Measurements from ENCODE around the gene AVP.

DNA sequence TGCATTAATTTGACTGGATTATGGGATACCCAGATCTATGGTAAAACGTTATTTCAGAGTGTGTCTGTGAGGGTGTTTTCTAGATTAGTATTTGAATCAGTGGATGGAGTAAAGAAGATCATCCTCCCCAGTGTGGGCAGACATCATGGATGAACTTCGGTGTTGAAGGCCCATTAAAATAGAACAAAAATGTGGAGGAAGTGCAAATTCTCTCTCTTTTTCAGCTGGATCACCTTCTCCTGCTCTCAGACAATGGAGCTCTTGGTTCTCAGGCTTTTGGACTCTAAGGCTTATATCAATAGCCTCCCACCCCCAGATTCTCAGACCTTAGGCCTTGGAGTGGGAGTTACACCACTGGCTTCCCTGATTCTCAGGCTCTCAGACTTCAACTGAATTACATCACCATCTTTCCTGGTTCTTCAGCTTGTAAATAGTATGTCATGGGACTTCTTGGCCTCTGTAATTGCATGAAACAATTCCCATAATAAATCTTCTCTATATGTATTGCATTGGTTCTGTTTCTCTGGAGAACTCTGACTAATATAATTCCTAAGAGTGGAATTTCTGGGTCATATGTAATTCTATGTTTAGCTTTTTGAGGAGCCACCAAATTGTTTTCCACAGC is 36.6 kb downstream of the NSFL1C start:
- PRO-cap, 4 experiments, result peak in 3 of 4 experiments; most common minus-strand start position 391 of the sequence (in 3)
- RAMPAGE, long total RNA, 2 experiments, result no peak in any of the 2 experiments
- RRBS, result no CpG with 5 or more reads among the region's 2 CpGs

- PRO-cap, 4 experiments, result no peak in any of the 4 experiments
- RAMPAGE, long total RNA, 2 experiments, result no peak in any of the 2 experiments
- RRBS, result no CpG with 5 or more reads among the region's 8 CpGs
These were observed 11.6 kb upstream of the SIRPG start for GRCh38 chr20:1669044-1669665.

- PRO-cap, 4 experiments, result no peak in any of the 4 experiments
- RAMPAGE, long total RNA, 2 experiments, result no peak in any of the 2 experiments
- RRBS, result no CpG with 5 or more reads among the region's 3 CpGs
These were observed 28.7 kb upstream of the SIRPG start for GRCh38 chr20:1686307-1686737.

DNA sequence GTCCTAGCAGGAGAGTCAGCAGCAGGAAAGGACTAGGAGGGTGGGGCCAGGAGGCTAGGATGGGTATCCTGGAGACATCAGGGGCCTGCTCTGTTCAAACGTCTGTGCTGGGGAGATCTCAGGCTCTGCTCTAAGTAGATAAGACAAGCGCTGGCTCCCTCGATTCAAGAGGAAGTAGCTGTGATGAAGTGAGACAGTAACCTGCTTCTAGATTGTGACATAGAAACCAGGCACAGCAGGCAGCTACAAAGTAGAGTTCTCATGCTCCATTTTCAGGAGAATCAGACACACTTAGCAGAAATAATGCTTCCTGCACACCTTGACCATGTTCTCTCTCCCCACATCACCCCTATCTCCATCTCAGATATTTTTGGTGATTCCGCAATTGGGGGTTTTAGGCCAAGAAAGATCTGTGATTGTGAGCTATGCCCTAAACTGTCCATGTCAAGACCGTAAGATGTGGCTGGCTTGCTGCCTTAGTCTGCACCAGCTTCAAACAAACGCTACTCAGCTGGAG is 50.6 kb upstream of the SIRPG start:
- PRO-cap, 4 experiments, result no peak in any of the 4 experiments
- RAMPAGE, long total RNA, 2 experiments, result no peak in any of the 2 experiments
- RRBS, result no CpG with 5 or more reads among the region's 6 CpGs

GRCh38 chr20:1894256-1894353 is 1.1 kb upstream of the SIRPA start:
- PRO-cap, 4 experiments, result peak in 2 of 4 experiments; most common plus-strand start chr20:1894309 (in 2); most common minus-strand start chr20:1894305 (in 1)
- RAMPAGE, long total RNA, 2 experiments, result no peak in any of the 2 experiments
- RRBS, result no CpG with 5 or more reads among the region's 16 CpGs

GRCh38 chr20:1905457-1905724 is 10.2 kb downstream of the SIRPA start:
- PRO-cap, 4 experiments, result no peak in any of the 4 experiments
- RAMPAGE, long total RNA, 2 experiments, result no peak in any of the 2 experiments
- RRBS, result no CpG with 5 or more reads among the region's 1 CpG

- PRO-cap, 4 experiments, result no peak in any of the 4 experiments
- RAMPAGE, long total RNA, 2 experiments, result no peak in any of the 2 experiments
- RRBS, result no CpG with 5 or more reads among the region's 7 CpGs
These were observed 14.6 kb downstream of the SIRPA start for GRCh38 chr20:1909766-1910335.

DNA sequence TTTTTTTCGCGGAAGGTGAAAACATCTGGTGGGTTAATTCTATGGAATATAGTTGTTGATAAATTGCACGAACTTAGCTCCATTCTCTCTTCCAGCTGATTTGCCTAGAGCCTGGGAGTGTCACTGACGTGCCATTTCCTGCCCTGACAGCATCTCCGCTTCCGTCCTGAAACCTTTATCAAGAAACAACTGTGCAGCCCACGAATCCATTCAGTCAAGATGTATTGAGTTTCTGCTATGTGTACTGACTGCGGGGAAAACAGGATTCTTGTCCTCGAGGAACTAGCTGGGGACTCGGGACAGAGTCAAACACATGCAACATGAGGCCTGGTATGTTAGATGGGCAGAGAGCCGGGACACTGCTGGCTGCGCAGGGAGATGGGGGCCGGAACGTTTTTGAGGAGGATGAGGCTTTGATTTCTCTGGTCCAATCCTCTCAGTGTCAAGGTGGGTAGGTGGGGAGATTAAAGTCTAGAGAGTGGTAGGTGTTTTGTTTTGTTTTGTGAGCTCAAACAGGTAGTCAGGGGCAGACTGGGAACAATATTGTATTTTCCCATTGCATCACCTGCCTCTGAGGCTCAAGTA is 59.4 kb upstream of the TGM3 start:
- PRO-cap, 4 experiments, result no peak in any of the 4 experiments
- RAMPAGE, long total RNA, 2 experiments, result no peak in any of the 2 experiments
- RRBS, result no CpG with 5 or more reads among the region's 14 CpGs

- PRO-cap, 4 experiments, result no peak in any of the 4 experiments
- RAMPAGE, long total RNA, 2 experiments, result no peak in any of the 2 experiments
- RRBS, result no CpG with 5 or more reads among the region's 5 CpGs
These were observed 34.7 kb upstream of the TGM3 start for GRCh38 chr20:2261235-2261451.

DNA sequence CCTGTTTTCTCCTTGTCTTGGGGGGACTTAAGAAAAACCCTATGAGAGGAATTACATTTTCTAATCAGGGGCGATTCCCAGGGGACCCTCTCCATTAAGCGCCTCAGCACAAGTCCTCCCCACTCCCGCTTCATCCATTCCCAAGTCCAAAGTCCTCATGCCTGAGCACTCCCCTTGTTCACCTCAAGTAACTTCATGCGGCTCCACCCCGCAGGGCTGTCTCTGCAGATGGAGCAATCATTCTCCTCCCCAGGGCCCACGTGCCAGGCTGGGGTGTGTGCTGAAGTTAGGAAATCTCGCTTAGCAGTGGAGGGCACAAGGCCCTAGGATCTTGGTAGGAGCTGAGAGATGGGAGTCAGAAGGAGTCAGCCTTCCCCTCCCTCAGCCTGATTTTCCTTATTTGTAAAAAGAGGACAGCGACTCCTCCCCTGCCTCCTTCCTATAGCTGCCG is 3.5 kb downstream of the TGM3 start:
- PRO-cap, 4 experiments, result peak in 1 of 4 experiments; most common plus-strand start position 306 of the sequence (in 1)
- RAMPAGE, long total RNA, 2 experiments, result no peak in any of the 2 experiments
- RRBS, result no CpG with 5 or more reads among the region's 9 CpGs

GRCh38 chr20:2330076-2330533 is 34.3 kb downstream of the TGM3 start:
- PRO-cap, 4 experiments, result no peak in any of the 4 experiments
- RAMPAGE, long total RNA, 2 experiments, result no peak in any of the 2 experiments
- RRBS, result no CpG with 5 or more reads among the region's 2 CpGs

DNA sequence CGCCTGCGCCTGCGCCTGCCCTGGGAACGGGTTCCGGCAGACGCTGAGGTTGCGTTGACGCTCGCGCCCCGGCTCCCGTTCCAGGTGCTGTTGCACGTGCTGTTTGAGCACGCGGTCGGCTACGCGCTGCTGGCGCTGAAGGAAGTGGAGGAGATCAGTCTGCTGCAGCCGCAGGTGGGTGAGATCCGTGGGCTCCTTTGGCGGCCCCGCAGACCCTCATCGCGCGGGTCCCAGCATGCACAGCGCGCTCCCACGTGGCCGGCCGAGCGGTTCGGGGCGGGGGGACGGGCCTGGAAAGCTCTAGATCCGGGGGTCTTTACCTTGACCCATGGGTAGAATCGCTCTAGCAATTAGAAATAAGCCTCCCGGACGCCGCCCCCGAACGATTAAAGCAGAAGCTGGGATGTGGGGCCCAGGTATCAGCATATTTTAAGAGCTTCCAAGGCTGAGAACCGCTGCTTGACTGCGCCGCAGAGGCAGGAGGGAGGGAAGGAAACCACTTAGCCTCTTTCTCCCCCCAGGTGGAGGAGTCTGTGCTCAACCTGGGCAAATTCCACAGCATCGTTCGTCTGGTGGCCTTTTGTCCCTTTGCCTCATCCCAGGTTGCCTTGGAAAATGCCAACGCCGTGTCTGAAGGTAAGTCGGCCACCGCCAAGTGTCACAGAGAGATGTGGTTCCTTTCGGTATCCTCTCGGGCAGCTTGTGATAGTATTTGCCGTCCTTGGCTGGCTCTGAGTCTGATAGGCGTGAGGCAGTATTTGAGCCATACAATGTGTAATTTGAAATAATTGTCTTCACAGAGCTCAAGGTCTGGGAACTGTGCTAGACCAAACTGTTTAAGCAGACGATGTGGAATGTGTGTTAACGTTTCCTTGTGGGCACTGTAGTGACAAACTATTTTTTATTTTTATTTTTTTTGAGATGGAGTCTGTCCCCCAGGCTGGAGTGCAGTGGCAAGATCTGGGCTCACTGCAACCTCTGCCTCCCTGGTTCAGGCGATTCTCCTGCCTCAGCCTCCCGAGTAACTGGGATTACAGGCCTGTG is 648 bp downstream of the NOP56 start:
- PRO-cap, 4 experiments, result peak in 4 of 4 experiments; most common plus-strand start position 269 of the sequence (in 2); most common minus-strand start position 237 of the sequence (in 4)
- RAMPAGE, long total RNA, 2 experiments, result start-site peak on the plus strand in 1 of 2 experiments, centred at position 575 of the sequence, 11 reads per replicate
- RRBS, result 1% methylated on average over 15 of the region's 59 CpGs

GRCh38 chr20:2656227-2656902 is 3.9 kb downstream of the NOP56 start:
- PRO-cap, 4 experiments, result peak in 2 of 4 experiments; most common plus-strand start chr20:2656624 (in 2)
- RAMPAGE, long total RNA, 2 experiments, result no peak in any of the 2 experiments
- RRBS, result no CpG with 5 or more reads among the region's 13 CpGs

GRCh38 chr20:2657400-2658212 is 5.2 kb downstream of the NOP56 start:
- PRO-cap, 4 experiments, result no peak in any of the 4 experiments
- RAMPAGE, long total RNA, 2 experiments, result no peak in any of the 2 experiments
- RRBS, result no CpG with 5 or more reads among the region's 12 CpGs

GRCh38 chr20:2821912-2822570 is 5.9 kb downstream of the TMEM239 start:
- PRO-cap, 4 experiments, result peak in 3 of 4 experiments; most common plus-strand start chr20:2822202 (in 3); most common minus-strand start chr20:2822224 (in 3)
- RAMPAGE, long total RNA, 2 experiments, result no peak in any of the 2 experiments
- RRBS, result no CpG with 5 or more reads among the region's 10 CpGs

DNA sequence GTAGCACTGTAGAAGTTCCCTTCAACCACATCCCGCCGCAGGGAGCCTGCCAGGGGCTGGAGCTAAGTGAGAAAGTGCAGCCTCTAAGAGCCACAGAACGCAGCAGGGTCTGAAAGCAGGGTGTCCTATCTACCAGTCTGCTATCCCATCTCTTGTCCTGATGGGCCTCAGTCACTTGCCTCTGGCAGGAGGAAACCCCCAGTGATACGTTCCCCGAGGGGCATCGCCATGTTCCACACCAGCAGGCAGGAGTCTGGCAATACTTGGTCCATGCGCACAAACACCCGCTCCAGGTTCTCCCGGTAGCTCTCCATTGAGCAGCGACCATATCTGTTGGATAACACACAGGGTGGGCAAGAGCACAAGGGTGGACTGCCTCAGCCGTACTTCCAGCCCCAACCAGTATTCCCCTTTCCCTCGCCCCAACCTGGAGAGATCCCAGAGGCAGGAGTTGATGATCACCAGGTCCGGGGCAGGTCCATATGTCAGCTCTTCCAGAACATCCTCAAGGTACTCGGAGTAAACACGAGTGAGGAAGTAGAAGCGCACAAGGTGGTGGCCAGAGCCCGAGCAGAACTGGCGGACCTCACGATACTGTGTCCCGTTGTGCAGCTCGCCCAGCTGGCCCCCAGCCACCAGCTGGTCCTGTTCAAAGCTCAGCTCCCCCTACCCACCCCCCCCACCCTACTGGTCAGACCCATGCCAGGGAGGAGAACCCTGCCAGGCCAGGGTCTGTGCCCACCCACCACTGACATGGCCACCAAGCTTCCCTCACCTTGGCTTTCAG is 1.8 kb downstream of the PCED1A start:
- PRO-cap, 4 experiments, result no peak in any of the 4 experiments
- RAMPAGE, long total RNA, 2 experiments, result start-site peak on the minus strand in 1 of 2 experiments, centred at position 292 of the sequence, 5 reads per replicate
- RRBS, result no CpG with 5 or more reads among the region's 21 CpGs

DNA sequence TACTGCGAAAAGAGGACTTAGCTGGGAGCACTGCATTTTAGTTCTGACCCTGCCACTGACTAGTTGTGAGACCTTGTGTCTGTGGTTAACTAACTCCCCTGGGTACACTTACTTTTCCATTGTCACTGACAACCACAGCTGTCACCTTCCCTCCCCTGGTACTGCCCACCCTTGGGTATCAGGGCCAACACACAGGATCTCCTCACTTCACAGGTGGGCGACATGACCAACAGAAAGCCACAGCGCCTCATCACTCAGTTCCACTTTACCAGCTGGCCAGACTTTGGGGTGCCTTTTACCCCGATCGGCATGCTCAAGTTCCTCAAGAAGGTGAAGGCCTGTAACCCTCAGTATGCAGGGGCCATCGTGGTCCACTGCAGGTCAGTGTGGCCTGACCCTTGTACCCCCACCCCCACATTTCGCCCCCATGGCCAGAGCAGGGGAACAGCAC is 21.6 kb upstream of the GNRH2 start:
- PRO-cap, 4 experiments, result no peak in any of the 4 experiments
- RAMPAGE, long total RNA, 2 experiments, result no peak in any of the 2 experiments
- RRBS, result no CpG with 5 or more reads among the region's 7 CpGs

GRCh38 chr20:3084659-3085008 is at the start of gene AVP:
TSS of gene AVP (minus strand) at chr20:3084724.
- PRO-cap, 4 experiments, result no peak in any of the 4 experiments
- RAMPAGE, long total RNA, 2 experiments, result no peak in any of the 2 experiments
- RRBS, result no CpG with 5 or more reads among the region's 16 CpGs

DNA sequence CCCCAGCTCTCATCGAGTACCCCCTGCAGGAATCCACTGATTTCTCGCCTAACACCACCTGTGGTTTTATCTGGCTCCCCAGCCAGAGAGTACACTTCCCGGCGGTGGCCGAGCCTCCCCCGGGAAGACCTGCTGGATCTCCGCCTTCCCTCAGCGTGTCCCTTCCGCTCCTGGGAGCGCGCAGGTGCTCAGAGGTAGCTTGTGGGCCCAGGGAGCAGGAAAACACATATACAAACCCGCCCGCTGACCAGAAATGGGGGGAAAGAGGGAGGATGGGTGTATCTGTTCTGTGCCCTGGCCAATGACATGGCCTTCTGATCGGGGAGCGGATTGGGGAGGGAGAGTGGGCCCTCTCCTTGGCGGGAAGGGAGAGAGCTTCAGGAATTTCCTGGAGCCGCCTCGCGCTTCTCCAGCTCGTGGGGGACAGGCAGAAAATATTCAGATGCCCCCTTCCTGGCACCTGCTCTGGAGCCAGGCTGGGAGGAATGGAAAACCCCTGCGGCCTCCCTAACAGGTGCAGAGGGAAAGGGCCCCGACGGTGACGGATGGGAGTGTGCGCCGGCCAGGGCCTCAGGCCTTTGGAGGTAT is 692 bp downstream of the DDRGK1 start:
- PRO-cap, 4 experiments, result no peak in any of the 4 experiments
- RAMPAGE, long total RNA, 2 experiments, result no peak in any of the 2 experiments
- RRBS, result no CpG with 5 or more reads among the region's 26 CpGs

- PRO-cap, 4 experiments, result no peak in any of the 4 experiments
- RAMPAGE, long total RNA, 2 experiments, result no peak in any of the 2 experiments
- RRBS, result 4% methylated on average over 15 of the region's 40 CpGs
These were observed 9.7 kb upstream of the SLC4A11 start for GRCh38 chr20:3248649-3249054.